Omental fat pad (tissue), 4 donors: ENCODE measurements around the genes TTC14 and ATP11B.

DNA sequence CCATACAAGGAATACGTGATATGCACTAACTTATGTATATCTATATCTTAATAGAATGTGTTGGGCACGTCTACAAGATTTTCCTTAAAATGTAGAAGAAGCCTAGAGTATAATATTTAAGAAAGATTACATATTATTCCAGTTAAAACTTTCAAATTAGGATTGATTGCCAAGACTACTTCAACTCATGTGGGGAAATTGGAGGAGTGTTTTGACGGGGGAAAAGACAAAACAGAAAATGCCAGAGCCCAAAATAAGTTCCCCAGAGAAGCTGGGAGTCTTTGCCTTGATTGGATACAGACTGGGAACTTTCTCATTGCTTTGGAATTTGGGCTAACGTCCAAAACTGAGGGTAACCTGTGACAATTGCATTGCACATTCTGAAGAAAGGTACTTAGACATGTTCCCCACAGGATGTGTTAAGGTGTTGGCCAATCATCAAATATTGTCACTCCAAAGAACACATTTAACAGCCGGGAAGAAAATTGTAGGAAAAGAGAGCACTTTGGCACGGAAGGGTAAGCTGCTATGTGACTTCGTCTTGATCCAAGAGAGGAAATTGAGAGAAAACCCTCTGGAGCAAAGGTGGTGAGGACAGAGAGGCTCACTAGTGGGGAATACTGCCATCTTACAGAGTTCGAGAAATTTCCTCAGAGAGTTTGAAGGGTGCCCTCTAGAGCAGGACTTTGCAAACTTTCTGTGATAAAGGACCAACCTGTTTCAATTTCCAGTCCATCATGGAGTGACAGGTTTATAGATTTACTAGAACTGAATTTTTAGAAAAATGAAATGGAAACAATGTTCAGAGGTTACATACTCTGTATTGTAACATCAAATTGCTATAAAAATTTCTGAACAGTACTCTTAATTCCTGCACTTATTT lies 619.4 kb upstream of the TBL1XR1 start:
- PRO-cap: no peak
- RAMPAGE, long total RNA, 4 experiments: no peak in any of the 4 experiments

GRCh38 chr3:178707808-178708119 lies 171.5 kb downstream of the KCNMB2 start:
- PRO-cap: no peak
- RAMPAGE, long total RNA, 4 experiments: no peak in any of the 4 experiments

GRCh38 chr3:179037051-179037733 lies 34.4 kb downstream of the ZMAT3 start:
- PRO-cap: no peak
- RAMPAGE, long total RNA, 4 experiments: no peak in any of the 4 experiments

DNA sequence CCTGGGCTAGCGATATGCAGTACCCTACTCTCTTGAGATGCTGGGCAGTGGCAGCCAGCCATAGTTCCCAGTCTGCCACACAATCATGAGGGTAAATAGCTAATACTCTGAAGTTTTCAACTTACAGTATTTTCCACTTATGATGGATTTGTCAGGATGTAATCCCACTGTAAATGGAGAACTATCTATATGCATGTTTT lies 10.7 kb upstream of the KCNMB3 start:
- PRO-cap: no peak
- RAMPAGE, long total RNA, 4 experiments: no peak in any of the 4 experiments

DNA sequence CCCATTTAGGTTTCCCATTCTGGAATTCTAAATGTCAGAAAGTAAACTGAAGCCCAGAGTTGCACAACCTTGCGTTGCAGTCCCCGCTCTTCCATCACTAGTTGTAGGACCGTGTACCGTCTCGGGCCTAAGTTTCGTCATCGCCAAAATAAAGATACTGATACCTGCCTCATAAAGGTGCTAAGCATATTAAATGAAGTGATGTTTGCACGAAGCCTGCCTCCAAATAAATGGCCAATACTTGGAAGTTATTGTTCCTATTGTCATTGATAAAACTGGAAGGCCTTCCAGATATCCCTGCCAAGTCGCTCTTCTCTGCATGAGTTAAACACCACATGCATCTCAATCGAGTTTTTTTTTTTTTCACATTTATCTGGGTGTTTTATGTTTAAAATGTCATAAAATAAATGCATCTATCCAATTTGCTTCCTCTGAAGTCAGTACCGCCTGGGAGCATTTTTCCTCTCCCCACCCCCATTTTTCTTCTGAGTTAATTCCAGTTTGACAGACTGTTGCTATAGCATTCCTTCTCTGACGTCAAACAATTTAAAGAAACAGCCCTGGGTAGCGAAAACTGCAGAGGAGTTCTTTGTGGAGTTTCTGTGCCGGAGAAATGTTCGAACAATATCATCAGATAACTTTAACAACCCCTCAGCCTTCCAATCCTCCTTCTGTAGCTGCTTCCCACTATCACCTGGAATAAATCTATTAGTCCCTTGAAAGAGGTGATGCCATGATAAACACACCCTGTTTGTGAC lies 777 bp upstream of the GNB4 start:
- PRO-cap: no peak
- RAMPAGE, long total RNA, 4 experiments: no peak in any of the 4 experiments

DNA sequence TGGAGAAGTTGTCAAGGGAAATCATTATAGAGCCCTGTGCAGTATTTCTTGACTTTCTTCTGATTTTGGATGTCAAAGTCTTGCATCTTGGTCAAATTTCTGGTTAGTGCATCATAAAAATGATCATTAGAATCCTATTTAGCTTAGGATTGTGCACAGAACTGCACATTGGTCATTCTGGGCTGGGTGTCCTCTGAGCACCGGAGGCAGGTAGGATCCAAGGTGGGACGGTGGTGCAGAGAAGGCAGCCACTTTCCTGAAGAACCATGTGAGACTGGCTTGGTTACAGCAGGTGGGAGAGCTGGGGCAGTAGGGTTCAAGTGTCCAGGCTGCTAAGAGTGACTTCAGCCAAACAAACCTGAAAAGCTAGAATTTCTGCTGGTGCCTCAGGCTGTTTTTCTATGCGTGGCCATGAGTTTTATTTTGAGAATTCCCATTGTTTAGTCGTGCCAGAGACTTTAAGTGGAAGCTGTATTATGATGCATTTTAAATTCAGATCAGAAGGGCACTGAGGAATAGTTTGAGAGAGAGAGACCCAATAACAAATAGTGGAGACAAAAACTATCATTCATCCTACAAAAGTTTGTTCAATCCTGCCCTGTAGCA lies 20.0 kb downstream of the USP13 start:
- PRO-cap: no peak
- RAMPAGE, long total RNA, 4 experiments: no peak in any of the 4 experiments

DNA sequence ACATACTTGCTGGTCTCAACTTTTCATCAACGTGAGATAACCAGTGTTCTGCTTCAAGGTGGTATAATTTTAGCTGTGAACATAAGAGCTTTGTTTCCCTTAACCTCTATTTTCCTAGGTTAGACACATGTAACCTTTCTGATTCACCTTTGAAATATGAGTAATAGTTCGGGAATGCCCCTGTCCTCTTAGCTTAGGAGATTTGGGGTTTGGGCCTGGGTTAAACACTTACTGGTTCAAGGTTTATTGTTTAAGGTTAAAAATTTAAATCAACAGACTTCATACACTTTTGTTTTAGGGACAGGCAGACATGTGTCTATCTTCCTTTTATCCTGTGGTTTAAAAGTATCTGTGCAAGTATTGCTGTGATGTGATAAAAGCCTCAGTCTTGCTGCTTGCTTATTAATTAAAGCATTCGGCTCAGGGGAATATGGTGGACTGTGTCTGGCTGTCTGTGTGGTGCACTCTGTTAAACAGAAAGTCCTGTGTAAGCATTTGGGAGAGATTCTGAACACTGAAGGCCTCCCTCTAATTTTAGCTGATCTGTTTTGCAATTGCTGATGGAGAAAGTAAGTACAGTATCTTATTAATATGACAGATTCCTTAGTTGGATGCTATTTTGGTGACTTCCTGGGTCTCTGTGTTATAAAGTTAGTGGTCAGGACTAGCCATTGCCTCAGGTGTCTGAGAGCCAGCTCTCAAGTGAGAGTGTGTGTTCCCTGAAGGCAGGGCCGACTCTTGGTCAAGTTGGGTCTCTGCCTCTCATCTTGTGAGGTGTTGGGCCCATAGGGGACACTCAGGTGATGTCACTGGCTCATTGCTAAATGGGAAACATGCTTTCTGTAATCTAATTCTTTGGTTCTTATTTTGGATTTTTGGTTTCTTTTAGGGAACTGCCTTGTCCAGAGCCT lies 81.9 kb downstream of the USP13 start:
- PRO-cap: no peak
- RAMPAGE, long total RNA, 4 experiments: no peak in any of the 4 experiments

DNA sequence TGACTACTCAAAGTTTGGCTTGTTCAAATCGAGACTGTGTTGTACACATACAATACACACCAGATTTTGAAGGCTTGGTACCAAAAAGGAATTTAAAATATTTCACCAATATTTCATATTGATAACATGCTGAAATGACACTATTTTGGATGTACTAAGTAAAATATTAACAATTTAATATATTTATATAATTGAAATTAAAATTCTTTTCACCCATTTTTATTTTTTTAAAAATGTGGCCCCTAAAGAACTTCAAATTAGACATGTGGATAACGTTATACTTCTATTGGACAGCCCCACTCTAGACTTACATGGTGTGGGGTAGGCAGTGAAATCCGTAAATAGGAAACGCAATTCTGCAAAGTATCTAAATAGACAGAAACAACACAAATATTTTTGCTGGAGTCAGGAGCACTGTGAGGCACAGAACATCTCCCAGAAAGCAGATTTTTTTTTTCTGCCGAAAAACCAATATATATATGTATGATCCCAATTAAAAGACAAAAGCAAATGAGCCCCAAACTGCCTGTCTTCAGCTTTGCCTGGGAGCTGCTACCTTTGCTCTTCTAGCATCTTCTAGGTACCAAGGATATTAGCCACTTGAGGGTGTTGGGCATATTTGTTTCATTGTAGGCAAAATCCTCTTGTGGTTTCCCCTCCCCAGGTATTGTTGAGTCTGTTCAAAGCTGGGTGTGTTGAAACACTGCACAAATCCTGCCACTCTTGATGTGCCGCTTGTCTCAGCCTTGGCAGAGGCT lies 135.8 kb downstream of the USP13 start:
- PRO-cap: no peak
- RAMPAGE, long total RNA, 4 experiments: no peak in any of the 4 experiments

DNA sequence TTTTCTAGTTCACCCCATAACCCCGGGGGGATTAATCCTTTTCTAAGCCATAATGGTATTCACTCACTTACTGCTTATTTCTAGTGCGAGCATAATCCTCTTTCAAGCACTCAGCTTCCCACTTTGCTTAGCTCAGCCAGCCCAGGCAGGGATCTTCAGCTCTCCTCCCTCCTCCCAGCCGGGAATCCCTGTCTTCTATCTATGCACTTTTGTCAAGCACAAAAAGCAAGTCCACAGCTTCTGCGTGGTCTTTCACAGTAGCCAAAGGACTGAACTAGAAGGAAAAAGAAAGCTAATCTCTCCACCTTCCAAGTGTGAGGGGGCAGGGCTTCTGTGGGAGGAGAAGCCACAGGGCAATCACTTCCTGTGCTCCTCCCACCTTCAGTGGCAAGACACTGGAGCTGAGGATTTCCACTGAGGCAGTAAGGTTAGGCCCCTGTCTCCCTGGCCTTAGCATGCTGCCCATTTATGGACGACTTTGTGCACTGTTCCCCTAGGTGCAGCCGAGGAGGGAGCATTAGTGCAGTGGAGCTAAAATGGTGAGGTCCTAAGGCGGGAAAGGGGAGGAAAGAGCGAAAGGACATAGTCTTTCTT lies 62.7 kb downstream of the PEX5L start:
- PRO-cap: no peak
- RAMPAGE, long total RNA, 4 experiments: no peak in any of the 4 experiments

- PRO-cap: no peak
- RAMPAGE, long total RNA, 4 experiments: start-site peak on the plus strand in 4 of 4 experiments, at chr3:180602188-180602358 at its widest, 334 to 876 reads per replicate
Observed at GRCh38 chr3:180601857-180602832, at the start of gene TTC14. Gene TTC14 (plus strand): TSS chr3:180602163.

DNA sequence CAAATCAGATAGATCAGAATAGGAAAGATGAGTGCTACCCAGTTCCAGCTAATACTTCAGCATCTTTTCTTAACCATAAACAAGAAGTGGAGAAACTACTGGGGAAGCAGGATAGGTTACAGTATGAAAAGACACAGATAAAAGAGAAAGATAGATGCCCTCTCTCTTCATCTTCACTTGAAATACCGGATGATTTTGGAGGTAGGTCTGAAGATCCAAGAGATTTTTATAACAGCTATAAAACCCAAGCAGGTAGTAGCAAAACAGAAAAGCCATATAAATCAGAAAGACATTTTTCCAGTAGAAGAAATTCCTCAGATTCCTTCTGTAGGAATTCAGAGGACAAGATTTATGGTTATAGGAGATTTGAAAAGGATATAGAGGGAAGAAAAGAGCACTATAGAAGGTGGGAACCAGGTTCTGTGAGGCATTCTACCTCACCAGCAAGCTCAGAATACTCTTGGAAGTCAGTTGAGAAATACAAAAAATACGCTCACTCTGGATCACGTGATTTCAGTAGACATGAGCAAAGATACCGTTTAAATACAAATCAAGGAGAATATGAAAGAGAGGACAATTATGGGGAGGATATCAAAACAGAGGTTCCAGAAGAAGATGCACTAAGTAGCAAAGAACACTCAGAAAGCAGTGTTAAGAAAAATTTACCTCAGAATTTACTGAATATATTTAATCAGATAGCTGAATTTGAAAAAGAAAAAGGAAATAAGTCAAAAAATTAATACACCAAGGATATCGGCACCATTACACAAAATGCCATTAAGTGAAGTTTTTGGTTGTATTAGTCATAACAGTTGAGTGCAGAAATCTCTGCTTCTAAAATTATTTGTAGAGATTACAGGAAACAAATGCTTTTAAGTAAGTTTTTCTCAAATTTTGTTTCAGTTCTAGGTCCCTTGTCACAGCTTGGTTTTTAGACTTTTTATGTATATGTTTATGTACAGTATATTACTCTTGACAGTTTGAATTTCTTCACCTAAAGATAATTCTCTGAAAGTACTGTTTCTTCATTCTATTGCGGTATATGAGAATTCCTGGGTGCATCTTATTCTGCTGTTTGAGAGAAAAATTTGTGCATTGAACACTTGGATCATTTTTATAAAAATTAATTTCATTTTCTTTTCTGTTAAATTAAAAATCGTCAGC lies 8.2 kb downstream of the TTC14 start:
- PRO-cap: no peak
- RAMPAGE, long total RNA, 4 experiments: no peak in any of the 4 experiments

DNA sequence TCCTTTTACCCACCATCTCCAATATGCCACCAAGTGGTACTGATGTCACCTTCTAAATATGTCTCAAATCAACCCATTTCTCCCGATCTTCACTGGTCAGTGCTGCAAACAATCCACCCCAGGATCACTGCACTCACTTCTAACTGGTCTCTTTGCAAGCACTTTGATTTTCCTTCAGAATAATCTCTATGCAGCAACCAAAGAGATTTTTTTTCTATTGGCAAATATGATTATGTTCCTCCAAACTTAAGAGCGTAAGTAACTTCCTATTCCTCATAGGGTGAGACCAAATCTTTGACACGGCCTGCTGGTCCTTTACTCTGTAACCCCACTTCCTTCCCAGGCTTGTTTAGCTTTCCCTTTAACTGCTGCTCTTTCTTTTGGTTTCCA lies 121.4 kb upstream of the DNAJC19 start:
- PRO-cap: no peak
- RAMPAGE, long total RNA, 4 experiments: no peak in any of the 4 experiments

- PRO-cap: no peak
- RAMPAGE, long total RNA, 4 experiments: no peak in any of the 4 experiments
Observed at GRCh38 chr3:181699073-181700184, 12.3 kb upstream of the SOX2 start.

- PRO-cap: no peak
- RAMPAGE, long total RNA, 4 experiments: no peak in any of the 4 experiments
Observed at GRCh38 chr3:181952006-181952643, 240.4 kb downstream of the SOX2 start.

DNA sequence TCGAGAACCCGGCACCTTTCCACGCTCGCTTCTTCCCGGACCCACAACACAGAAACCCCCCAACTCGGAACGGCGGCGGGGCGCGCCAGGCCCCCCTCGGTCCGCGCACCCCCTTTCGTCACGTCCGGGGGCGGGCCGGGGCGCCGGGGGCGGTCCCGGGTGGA lies 146 bp upstream of the ATP11B start:
- PRO-cap: bidirectional peak, plus-strand start outside the sequence, minus-strand start at position 43 of the sequence
- RAMPAGE, long total RNA, 4 experiments: no peak in any of the 4 experiments

GRCh38 chr3:182793440-182793703 lies at the start of gene ATP11B:
Gene ATP11B (plus strand): TSS chr3:182793504.
- PRO-cap: bidirectional peak, plus-strand start at chr3:182793504, minus-strand start at chr3:182793318
- RAMPAGE, long total RNA, 4 experiments: no peak in any of the 4 experiments

- PRO-cap: no peak
- RAMPAGE, long total RNA, 4 experiments: no peak in any of the 4 experiments
Observed at GRCh38 chr3:182794977-182795879, 1.9 kb downstream of the ATP11B start.

GRCh38 chr3:182820035-182820850 lies 26.9 kb downstream of the ATP11B start:
- PRO-cap: no peak
- RAMPAGE, long total RNA, 4 experiments: no peak in any of the 4 experiments

- PRO-cap: no peak
- RAMPAGE, long total RNA, 4 experiments: no peak in any of the 4 experiments
Observed at GRCh38 chr3:182895633-182896265, 84.6 kb downstream of the DCUN1D1 start.

DNA sequence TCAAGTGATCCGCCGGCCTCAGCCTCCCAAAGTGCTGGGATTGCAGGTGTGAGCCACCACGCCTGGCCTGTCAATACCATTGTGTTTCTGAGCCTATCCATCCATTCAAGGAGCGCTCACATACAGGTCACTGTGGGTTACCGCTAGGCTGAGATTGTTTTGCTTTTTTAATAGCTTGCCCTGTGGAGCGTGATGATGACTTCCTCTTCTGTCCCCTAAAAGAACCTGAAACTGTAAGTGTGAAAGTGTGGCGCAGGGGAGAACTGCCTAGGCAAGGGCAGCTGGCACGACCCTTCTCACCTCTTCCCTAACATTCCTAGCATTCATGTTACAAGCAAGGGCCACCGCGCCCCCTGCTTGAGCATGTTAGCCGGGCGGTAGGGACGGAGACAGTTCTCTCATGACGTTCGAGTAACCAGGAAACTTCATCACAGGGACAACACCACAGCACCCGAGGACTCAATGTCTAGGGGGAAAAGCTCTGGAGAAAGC lies 867 bp downstream of the LAMP3 start:
- PRO-cap: no peak
- RAMPAGE, long total RNA, 4 experiments: no peak in any of the 4 experiments